Placental pericyte (primary cell): ENCODE data around the genes NUDC and SYTL1.

GRCh38 chr1:26028353-26028906, 6.9 kb downstream of the EXTL1 start:
- CAGE, long polyA plus RNA: no peak

DNA sequence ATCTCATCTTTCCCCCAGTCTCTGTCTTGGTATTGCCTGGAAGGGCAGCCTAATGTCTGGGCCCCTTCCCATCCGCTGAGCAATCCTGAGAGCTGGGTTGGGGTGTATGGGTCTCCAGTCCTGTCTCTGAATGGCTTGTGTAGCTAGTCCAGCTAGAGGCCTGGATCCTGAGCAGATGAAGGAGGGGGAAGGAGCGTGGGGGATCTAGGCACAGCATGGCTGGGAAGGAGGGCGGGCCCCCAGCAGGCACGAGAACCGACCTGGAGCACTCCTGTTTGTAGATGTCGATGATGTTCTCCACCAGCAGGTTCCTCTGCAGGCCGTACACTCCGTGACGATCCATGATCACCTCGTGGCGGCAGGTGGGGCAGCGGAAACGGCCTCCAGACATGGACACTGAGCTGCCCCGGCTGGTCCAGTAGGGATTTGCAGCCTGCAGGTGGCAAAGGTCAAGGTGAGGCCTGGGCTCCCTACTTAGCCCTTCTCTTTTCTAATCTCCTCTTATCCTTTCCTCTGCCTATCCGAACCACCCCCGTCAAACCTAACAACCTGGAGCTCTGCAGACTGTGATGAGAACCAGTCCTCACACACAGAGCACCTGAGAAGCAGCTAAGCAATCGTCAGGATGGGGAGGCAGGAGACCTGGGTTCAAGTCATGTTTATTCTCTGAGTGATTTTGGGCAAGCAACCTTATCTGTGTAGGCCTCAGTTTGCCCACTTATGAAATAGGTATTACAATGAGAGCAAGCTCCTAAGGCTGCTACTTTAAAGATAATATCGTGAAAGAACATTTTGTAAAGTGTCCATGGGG, 1.2 kb downstream of the TRIM63 start:
- CAGE, long polyA plus RNA: no peak

DNA sequence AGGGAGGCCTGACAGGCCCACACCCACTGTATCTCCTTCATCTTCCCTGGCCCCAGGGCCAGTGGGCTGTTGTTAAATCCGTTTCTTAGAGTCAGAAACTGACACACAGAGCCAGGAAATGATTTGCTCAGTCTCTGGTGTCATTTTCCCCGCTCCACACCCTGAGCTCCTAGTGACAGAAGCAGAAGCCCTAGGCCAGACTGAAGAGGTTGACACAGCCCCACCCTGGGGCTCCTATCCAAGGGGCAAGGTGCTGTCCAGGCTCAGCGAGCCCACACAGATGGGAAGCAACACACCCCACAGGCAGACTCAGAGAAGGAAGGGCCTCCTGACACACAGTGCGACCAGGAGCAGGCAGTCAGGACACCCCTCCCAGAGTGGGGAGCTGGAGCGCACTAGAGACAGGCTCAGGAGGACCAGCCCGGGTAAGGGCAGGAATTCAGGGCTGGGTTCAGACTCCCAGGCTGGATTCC, 930 bp downstream of the CNKSR1 start:
- CAGE, long polyA plus RNA: no peak

DNA sequence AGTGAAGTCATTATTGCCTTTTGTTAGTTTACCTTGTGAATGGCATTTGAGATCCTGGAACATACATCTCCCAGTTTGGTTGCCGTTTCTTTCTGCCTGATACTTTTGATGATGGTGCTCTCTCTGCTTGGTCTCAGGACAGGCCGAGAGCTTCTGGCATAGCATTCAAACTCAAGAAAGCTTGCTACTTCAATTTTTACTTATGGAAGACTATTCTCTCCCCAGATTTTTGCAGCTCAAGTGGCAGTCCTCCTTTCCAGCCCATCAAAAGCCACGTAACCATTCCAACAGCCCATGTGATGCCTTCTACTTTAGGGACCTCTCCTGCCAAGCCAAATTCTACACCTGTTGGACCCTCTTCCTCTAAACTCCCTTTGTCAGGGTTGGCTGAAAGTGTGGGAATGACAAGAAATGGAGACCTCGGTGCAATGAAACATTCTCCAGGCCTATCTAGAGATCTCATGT, 21.0 kb downstream of the CEP85 start:
- CAGE, long polyA plus RNA: no peak

DNA sequence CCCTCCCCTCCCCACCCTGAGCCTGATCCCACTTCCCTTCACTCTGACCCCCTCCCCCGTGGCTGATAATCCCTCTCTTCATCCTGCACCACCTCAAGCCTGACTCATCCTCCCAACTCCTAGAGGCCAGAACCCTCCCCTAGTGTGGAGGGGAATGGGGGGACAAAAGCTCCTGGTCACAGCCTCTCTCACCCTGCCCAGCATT, 521 bp downstream of the SH3BGRL3 start:
- CAGE, long polyA plus RNA: no peak

GRCh38 chr1:26286883-26287869, 7.3 kb downstream of the SH3BGRL3 start:
- CAGE, long polyA plus RNA: no peak

DNA sequence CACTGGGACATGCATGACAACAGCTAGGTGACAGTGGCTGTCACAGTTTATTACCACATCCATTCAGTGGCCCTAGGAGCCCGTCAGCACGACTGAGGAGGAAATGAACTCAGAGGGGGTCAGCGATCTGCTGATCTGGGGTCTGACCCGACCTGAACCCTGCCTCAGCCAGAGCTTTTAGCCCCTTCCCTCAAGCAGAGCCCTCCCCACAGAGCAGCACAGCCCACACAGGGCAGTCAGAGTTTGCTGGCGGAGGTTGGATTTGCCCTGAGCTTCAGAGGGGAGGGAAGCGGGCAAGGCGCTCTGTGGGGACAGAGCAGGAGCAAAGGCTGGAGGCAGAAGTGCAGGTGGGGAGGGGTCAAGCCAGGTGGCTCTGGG, 10.3 kb downstream of the SH3BGRL3 start:
- CAGE, long polyA plus RNA: no peak

GRCh38 chr1:26699509-26700194, 3.8 kb downstream of the ARID1A start:
- CAGE, long polyA plus RNA: no peak

DNA sequence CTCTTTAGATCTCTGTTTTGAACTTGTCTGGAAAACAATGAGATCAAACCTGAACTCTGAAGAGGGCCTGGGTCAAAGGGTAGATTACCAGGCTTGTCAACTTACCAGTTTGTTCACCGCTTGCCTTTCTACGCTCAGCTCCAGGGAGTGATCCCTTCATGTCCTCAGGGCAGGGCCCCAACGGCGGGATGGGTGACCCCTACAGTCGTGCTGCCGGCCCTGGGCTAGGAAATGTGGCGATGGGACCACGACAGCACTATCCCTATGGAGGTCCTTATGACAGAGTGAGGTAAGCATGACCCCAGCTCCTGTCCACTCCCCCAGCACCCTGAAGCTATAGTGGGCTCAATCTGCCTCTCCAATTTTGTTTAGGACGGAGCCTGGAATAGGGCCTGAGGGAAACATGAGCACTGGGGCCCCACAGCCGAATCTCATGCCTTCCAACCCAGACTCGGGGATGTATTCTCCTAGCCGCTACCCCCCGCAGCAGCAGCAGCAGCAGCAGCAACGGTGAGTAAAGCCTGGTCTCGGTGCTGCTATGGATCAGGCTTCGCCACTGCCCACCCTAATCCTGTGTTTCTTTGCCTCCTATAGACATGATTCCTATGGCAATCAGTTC, 14.4 kb upstream of the PIGV start:
- CAGE, long polyA plus RNA: no peak

GRCh38 chr1:26775257-26775768, 12.4 kb upstream of the PIGV start:
- CAGE, long polyA plus RNA: no peak

- CAGE, long polyA plus RNA: no peak
These were observed 6.6 kb downstream of the PIGV start for GRCh38 chr1:26794070-26795091.

DNA sequence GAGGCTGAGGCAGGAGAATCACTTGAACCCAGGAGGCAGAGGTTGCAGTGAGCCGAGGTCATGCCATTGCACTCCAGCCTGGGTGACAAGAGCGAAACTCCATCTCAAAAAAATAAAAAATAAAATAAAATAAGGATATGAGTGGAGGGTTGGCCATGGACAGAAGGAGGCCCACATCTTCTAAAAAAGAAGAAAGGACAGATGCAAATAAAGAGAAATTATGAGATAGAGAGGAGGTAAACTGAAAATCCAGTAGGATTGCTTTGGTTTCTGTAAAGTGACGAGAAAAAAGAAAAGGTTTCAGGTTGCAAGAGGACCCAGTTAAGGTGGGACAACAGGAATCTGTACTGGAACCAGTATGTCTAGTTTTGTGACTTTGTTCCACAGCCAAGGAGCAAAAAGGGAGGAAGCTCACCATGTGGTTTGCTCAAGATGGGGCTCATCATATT, 1.9 kb upstream of the ZDHHC18 start:
- CAGE, long polyA plus RNA: no peak

DNA sequence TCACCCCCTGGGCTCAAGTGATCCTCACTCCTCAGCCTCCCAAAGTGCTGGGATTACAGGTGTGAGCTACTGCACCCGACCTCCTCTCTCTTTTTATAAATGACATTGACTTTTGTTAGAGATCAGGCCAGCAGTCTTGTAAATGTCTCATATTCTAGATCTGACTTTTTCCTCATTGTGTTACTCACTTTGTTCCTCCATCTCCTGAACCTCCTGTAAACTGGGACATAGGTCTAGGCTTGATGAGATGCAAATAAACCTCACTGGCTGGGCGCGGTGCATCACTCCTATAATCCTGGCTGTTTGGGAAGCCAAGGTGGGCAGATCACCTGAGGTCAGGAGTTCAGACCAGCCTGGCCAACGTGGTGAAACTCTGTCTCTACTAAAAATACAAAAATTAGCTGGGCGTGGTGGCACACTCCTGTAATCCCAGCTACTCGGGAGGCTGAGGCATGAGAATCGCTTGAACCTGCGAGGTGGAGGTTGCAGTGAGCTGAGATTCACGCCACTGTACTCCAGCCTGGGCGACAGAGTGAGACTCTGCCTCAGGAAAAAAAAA, 15.1 kb upstream of the SFN start:
- CAGE, long polyA plus RNA: no peak

GRCh38 chr1:26894128-26894614, 4.1 kb upstream of the GPN2 start:
- CAGE, long polyA plus RNA: no peak

DNA sequence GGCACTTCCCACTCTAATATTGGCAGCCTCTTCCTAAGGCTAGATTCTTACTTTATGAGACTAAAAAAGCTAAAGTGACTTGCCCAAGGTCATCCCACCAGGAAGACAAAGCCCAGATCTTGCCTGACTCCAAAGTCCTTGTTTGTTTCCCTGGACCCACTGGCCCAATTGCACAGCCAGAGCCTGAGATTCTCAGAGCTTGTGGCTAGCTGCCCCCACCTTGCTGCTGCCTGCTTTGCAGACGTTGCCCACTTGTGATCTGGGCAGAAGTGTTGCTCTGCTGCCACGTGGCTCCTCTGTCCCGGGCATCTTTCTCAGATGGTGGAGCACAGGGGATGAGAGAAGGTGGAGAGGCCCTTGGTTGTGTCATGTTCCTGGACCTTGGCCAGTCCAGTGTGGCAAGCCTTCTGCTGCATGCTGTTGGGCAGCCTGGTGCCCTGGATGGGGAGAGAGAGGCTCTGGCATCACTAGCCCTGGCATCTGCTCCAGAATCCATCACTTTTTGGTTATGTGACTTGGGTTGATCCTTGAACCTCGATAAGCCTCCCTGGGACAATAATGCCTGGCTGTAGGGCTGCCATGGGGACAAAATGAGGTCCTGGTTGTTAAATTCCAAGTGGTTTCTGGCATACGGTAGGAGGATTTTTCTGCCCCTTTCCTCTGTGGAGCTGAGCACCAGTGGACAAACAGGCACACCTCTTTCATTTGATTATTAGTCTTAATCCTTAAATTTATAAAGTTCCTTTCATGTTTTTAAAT, 1.5 kb upstream of the NR0B2 start:
- CAGE, long polyA plus RNA: no peak

- CAGE, long polyA plus RNA: no peak
These were observed at the start of gene NUDC for GRCh38 chr1:26921160-26922187. NUDC (plus strand) TSS chr1:26921743.

DNA sequence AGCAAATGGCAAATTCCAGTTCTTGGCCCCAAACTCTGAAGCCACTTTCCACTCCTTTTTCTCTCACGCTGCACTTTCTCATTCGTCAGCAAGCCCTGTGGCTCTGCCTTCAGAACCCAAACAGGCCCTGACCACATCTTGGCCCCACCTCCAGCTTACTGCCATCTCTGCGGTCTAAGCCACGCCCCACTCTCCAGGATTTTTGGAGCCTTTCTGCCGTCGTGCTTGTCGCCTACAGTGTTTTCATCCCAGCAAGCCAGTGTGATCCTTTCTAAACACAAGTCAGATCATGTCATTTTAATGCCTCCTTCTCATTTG, 14.4 kb upstream of the TENT5B start:
- CAGE, long polyA plus RNA: no peak

DNA sequence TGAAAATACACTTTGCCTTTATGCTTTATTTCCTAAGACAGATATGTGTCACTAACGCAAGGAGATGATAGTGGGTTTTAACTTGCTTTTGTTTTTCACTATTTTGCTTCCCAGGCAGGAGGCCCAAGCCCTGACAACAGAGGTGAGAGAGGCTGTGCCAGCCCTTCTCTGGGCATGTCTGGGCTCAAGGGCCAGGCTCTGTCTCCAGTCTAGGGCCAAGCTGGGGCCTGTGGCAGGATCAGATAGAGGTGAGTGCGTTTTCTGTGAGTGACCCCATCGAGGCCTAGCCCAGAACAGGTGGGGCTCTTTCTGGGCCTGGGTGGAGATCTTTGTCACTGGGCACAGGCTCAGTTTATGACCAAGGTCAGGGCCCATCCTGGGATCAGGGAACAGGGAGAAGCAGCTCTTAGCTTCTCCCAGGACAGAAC, 20.7 kb upstream of the TENT5B start:
- CAGE, long polyA plus RNA: no peak

- CAGE, long polyA plus RNA: no peak
These were observed 46.4 kb upstream of the TENT5B start for GRCh38 chr1:27059072-27059487.

DNA sequence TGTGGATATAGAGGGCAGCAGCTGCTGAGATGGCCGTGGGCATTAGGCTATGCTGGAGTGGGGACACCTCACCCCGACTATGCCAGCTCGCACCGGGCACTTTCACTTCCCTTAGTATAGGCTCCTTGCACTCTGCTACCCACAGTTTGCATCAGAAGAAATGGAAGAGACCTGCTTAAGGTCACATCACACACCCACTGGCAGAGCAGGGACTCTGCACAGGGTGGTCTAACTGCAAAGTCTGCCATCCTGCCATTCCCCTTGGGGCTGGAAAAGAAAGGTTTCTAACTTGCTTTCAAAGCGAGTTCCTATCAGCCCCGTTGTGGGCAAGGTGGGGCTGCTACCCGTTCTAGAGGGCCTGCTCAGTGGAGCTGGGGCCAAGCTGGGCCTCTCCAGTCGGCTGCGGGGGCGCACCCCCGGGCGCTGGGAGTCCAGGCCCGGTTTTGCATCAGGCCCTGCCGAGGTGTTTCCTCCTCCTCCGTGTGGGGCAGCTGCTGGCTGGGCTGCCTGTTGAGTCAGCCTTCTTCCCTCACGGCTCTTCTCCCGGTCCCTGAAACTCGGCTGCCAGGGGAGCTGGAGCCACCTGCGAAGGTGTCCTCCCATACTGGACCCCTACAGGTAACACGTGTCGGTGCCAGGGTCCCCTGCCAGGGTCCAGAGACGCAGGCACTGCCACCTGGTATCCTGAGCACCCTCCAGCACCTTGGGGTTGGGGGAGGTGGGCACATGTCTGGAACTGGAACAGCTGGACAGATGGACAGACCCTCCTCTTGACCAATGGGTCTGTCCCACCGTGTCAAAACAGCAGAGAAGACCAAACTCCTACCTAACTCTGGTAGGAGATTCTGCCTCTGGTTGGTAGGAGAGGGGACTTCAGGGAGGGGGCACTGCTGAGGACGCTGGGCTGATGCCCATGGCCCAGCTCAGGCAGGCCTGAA, at the start of gene SYTL1:
TSS of gene SYTL1 (plus strand) at position 490 of the 938 bp plus-strand sequence.
- CAGE, long polyA plus RNA: no peak